Epithelial cell of proximal tubule (primary cell): ENCODE measurements around a stretch of chr18.

DNA sequence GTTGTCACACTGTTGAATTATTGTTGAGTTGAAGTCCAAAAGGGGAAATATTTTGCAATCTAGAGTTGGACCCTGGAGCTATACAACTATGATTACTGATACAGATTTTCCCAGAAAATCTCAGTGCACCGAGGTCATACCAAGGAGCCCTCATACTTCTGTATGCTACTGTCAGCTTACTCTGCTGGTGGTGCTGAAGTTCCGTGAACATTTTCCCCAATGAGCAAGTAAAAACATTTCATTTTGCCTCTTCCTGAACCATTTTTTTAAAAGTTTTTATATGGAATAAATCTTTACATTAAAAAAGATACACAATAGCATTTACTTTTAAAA lies 72.9 kb upstream of the CTAGE1 start:
- RAMPAGE, long total RNA = no peak
- RRBS = no CpG with 5 or more reads among the region's 2 CpGs

DNA sequence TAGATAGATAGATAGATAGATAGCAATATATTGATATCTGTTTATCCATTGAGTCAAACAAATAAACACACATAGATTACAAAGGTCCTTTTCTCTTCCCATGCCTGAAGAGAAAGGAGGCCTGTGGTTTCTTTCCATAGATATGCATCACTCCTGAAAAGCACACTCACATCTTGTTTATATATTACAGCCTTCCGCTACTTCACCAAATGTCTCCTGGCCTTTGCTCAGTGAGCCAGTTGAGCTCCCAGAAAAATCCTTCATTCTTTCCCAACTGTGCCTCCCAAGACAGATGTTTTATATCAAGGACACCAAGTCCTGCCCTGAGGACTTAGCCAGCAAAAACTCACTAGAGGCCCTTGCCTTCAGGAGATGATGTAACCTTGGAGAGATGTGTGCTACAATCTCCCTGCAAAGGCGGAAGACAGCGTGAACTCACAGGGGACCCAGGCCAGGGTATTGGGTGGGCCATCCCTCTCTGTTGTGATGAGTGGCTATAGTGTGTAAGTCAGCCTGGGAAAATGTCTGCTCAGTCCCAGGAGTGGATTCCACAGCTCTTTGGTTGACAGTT lies 86.0 kb upstream of the CTAGE1 start:
- RAMPAGE, long total RNA = no peak
- RRBS = no CpG with 5 or more reads among the region's 3 CpGs

- RAMPAGE, long total RNA = no peak
- RRBS = no CpG with 5 or more reads among the region's 2 CpGs
These were observed 99.7 kb upstream of the CTAGE1 start for GRCh38 chr18:22517311-22517893.

- RAMPAGE, long total RNA = no peak
- RRBS = no CpG with 5 or more reads among the region's 6 CpGs
These were observed 129.2 kb upstream of the CTAGE1 start for GRCh38 chr18:22546931-22547281.

GRCh38 chr18:23227845-23229035 lies 93.0 kb downstream of the CABLES1 start:
- RAMPAGE, long total RNA = no peak
- RRBS = no CpG with 5 or more reads among the region's 8 CpGs

DNA sequence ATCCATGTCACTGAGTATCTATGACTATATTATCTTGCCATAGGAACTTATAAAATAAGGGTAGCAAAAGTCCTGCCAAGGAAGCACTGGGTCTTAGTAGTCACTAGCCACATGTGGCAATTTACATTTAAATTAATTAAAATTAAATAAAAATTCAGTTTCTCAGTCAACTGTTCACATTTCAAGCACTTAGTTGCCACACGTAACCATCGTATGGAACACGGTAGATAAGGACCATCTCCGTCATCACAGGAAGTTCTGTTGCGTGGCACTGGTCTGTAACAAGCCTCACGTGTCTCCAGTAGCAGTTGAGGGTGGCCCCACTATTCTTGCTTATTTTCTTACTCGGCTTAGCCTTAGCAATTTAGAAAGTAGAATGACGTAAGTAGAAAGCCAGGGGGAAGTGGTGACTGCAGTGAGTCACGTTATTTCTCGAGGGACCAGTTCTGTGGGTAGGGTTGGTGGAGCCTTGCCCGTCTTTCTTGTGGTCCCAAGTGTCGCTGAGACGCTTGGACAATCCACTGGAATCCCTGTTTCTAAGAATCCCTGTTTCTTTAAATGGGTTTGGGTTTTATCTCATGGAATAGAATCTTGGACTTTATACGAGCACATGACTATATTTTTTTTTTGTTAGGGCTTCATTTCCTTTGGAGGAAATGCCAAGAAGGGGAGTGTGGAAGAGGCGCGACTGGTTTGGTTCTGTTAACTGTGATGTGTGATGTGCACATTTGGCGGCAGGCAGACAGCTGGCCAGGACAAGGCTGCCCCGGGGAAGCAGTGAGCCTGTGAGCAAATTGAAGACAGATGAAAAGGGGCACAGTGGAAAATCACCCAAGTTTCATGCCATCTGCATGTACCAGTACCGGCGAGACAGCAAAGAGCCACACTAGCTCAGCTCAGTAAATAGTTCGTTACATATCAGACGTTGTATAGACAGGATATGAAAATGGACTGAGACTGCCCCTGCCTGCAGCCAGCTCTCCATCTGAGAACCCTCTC lies 96.2 kb downstream of the CABLES1 start:
- RAMPAGE, long total RNA = no peak
- RRBS = 42% methylated on average over 2 of the region's 22 CpGs

DNA sequence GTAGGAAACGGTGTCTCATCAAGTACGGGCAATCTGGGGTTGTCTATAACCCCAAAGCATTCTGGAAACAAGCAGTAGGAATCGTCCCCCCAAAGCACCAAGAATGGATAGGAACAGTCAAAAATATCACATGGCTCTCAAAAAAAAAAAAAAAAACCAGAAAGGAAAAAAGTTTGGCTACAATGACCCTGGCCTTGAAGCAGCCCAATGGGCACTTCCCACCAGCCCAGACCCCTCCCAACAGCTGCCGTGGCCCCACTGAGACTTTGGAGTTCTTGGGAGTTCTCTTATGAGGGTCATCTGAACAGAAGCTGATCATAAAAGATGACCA lies 130.1 kb downstream of the CABLES1 start:
- RAMPAGE, long total RNA = no peak
- RRBS = no CpG with 5 or more reads among the region's 4 CpGs

GRCh38 chr18:23283855-23284521 lies 148.7 kb downstream of the CABLES1 start:
- RAMPAGE, long total RNA = no peak
- RRBS = no CpG with 5 or more reads among the region's 4 CpGs

- RAMPAGE, long total RNA = no peak
- RRBS = 27% methylated on average over 2 of the region's 3 CpGs
These were observed 820 bp upstream of the RMC1 start for GRCh38 chr18:23502588-23502793.

DNA sequence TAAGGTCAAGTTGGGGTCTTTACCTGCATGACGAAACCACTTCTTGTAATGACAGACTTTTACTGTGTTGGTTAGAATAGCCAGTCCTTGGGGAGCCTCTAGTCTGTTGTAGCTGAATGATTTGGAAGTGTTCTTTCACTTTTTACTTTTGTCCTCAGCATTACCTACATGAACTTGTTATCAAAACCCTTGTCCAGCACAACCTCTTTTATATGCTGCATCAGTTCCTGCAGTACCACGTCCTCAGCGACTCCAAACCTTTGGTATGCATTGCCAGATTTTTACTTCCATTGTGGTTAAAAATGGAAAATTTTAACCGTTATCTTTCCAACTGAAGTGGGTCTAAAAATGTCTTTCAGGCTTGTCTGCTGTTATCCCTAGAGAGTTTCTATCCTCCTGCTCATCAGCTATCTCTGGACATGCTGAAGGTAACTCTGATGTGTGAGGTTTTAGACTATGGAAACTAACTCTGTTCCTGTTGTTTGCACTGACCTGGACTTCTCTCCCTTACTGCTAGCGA lies 26.6 kb downstream of the RMC1 start:
- RAMPAGE, long total RNA = no peak
- RRBS = no CpG with 5 or more reads among the region's 5 CpGs

DNA sequence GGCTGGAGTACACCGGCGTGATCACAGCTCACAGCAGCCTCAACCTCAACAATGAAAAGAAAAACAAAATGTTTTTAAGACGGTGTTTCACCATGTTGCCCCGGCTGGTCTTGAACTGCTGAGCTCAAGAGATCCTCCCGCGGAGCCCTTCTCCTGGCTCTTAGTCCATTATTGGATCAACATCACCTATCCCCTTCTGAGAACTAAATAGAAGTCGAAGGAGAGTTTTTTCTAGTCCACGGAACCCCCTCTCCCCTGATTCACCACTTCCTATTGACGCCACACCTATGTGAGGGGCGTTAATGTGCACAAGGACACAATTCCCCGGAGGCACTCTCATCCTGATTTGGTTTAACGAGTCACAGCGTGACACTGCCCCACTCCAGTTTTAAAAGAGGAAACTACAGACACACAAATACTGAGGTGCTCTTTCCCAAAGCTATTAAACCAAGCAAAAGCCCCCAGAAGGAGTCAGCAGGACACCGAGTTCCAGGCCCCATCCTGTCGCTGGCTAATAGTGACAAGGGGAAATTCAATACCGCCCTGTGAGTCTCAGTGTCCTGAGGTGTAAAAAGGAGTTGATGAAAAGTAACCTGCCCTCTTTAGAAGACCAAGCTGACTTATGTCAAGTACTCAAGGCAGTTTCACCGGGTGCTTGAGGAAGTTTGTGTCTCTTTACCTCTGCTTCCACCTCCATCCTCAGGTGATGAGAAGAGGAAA lies 960 bp downstream of the NPC1 start:
- RAMPAGE, long total RNA = no peak
- RRBS = 37% methylated on average over 4 of the region's 17 CpGs

- RAMPAGE, long total RNA = no peak
- RRBS = no CpG with 5 or more reads among the region's 9 CpGs
These were observed 136.9 kb downstream of the LAMA3 start for GRCh38 chr18:23825978-23826699.

GRCh38 chr18:23872411-23873305 lies 141.9 kb upstream of the TTC39C start:
- RAMPAGE, long total RNA = start-site peak on the plus strand at chr18:23873018-23873024, 594 and 187 reads in 2 replicates
- RRBS = 23% methylated on average over 5 of the region's 25 CpGs

DNA sequence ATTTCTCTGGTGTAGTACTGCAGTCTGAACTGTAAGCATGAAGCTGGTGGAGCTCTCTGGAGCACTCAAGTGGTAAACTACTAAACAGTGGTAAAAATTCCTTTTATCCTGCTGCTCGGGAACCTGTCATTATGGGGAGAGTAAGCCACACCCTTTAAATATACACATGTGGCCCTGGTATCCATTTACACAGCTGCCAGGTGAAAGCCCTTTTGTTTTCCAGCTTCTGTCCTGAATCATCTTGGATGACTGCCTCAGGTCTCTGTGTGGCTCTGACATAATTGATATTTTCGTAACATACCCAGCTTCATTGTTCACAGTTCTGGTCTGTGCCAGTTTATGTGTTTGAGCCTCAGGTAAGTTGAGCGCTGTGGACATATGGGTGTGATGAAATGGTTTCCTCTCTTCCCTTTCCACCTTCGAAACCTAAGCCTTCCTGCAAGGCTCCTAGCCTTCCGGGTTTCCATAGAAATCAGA lies 15.8 kb upstream of the TTC39C start:
- RAMPAGE, long total RNA = no peak
- RRBS = no CpG with 5 or more reads among the region's 5 CpGs

GRCh38 chr18:24009627-24010630 lies 4.6 kb upstream of the TTC39C start:
- RAMPAGE, long total RNA = no peak
- RRBS = no CpG with 5 or more reads among the region's 9 CpGs

GRCh38 chr18:24326203-24326757 lies 71.3 kb downstream of the OSBPL1A start:
- RAMPAGE, long total RNA = no peak
- RRBS = no CpG with 5 or more reads among the region's 4 CpGs

DNA sequence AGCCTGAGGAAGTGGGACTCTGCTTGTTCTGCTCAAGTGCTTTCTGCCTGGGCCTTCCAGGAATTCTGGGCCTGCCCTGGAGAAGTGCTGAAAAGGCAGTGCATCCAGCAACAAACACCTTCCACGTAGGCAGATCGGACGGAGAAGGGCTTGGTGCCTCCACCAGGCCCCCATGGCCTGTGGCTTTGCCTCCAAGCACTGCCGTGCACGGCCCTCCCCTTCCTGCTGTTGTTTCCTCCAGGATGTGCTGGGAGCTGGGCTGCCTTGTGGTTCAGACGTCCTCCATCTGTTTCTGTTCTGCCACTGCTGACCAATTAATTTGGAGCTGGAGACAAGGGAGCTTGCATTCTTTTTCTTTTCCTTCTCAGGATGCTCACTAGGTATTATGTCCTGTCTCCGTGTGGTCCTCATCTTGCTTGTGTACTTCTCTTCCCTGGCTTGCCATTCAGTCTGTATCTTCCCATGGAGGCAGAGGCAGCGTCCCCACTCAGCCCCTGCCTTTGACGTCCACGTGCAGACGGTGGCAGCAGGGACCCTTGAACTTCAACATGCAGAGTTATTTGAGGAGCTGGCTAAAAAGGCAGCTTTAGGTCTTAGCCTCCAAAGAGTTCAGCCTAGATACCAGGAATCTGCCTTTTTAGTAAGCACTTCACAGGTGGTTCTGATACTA lies 197.1 kb downstream of the HRH4 start:
- RAMPAGE, long total RNA = no peak
- RRBS = no CpG with 5 or more reads among the region's 11 CpGs

- RAMPAGE, long total RNA = no peak
- RRBS = no CpG with 5 or more reads among the region's 3 CpGs
These were observed 363.9 kb downstream of the ZNF521 start for GRCh38 chr18:24988154-24988410.

- RAMPAGE, long total RNA = no peak
- RRBS = no CpG with 5 or more reads among the region's 11 CpGs
These were observed 67.0 kb downstream of the ZNF521 start for GRCh38 chr18:25284778-25285570.

DNA sequence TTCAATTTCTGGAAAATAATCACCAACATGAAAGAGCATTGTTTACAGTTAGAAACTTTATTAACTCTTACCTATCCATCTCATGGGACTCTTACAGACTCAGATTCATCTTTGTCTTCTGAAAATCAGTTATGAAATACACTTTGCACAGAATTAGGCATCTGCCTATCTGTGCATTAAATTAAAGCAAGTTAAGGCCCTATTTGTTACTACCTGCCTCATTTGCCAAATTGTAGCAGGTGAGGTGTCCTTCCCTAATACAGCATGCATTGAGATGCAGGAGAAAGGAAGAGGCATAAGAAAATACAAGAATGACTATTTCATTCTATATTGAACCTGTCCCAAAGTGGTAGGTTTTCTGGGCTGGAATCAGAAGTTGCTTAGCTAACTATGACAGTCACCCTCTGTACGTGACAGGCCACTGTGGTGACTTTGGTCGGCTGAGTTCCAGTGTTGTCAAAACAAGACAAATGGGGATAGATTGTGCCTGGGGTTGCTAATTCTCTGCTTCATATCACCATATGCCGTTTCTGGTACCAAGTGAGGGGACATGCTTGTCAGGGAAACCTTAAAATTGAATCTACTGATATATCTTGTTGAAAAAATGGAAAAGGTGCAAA lies 158.2 kb downstream of the KCTD1 start:
- RAMPAGE, long total RNA = no peak
- RRBS = no CpG with 5 or more reads among the region's 3 CpGs